Right cardiac atrium (tissue), 1 donor: ENCODE measurements around the genes PAICS and ARL9.

DNA sequence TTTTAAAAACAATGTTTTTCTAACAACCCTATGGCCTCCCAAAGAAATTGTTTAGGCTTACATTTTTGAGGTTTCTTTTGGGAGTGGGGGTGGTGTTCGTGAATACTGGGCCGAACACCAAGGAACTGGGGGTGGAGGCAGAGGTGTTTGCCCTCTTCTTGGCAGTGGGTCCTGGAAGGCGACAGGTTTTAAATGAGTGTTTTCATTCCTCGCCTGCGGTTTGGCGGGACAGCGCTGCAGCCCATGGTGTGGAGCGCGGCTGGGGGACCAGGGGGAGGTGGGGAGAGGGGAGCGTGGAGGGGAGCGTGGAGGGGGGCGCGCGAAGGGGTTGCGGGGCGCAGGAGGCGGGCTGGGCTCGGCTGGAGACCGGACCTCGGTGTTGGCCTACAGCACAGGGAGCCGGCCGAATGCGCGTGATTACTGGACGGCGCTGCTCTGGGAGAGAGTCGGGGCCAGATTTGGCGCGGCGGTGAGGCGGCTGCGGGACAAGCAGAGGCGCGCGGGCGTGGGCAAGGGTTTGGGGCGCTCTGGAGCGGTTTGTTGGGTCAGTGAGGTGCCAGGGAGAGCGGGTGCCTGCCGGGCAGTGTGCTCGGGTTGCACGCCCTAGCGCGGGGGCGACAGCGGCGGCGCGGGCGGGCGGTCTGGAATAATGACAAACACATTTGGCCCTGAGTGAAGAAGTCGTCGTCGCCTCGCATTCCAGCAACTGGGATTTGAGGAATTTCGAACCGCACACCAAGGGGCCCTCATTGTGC, 747 bp downstream of the PDGFRA start:
- PRO-cap = no peak

DNA sequence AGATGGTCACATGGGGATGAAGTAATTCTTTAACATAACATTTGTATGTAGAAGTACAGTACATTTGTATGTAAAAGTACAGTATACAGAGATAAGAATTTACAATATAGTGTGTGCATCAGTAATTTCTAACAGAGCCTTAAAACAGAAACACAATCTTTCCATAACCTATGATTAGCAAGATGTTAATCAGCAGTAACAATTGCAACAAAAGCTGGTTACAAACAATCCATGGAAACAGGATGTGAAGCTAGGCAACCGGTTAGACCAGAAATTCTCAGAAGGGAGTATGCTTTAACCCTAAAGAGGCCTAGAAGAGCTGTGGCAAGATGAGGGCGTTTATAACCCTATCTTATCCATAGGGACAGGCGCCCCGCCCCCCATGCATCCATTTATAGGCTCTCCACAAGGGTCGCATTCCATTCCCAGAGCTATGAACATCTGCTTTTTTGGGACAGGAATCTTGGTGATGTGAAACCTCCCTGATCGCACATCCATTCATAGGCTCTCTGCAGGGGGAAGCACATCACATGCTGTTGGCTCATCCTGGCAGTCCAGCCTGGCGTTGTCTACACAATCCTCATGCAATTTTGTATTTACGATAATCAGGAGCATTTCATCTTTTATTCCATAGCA, 180.3 kb downstream of the PDGFRA start:
- PRO-cap = no peak

DNA sequence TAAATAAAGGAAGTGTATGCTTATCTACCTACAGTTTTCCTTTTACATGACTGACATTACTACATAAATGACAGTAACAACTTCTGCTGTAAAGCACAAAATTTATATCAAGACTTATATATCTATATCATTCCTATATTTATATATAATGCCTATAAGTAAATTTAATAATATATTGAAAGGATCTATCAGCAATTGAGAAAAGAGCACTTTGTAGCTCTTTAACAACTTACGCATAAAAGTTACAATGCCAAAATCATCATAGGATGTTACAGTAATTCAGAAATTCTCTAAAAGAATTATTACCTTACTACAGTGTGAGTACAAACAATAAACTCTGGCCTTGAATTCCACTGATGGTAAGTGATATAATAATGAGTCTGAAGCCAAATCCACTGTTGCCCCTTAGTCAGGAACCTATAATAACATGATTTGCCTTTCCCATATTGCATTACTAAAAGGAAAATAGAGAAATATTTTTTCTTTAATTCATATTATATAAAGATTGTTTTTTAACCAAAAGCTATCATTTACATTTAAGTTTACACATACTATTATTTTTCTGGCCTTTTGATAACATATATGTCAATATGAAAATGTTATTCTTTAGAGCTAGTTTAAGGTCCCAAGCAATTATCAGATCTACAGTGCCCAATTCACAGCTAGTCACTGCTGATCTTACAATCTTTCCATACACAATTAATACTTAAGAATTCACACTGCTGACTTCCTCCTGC, 57.8 kb downstream of the TMEM165 start:
- PRO-cap = no peak

DNA sequence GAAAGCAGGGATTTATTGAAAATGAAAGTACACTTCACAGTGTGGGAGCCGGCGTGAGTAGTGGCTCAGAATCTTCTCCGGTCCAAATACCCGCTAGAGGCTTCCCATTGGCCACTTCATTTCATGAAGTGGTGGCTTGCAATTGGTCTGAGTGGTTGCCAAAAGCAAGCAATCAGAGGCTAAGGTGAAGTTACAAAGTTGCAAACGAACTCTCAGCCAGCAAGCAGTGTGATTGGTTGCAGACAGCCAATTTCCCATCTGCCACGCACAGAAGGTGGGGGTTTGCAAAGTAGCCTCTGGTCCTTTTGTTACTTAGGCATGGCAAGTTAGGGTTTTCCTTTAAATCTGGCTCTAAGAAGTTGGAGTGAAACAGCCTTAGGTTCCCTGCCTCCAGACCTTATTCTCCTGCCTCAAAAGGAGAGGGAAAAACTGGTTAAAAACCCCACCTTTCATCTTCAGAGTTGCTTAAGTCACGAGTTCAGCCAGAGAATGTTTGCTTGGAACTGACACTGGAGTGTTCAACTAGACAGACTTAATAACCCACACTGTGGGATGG, 6.8 kb upstream of the CLOCK start:
- PRO-cap = no peak

DNA sequence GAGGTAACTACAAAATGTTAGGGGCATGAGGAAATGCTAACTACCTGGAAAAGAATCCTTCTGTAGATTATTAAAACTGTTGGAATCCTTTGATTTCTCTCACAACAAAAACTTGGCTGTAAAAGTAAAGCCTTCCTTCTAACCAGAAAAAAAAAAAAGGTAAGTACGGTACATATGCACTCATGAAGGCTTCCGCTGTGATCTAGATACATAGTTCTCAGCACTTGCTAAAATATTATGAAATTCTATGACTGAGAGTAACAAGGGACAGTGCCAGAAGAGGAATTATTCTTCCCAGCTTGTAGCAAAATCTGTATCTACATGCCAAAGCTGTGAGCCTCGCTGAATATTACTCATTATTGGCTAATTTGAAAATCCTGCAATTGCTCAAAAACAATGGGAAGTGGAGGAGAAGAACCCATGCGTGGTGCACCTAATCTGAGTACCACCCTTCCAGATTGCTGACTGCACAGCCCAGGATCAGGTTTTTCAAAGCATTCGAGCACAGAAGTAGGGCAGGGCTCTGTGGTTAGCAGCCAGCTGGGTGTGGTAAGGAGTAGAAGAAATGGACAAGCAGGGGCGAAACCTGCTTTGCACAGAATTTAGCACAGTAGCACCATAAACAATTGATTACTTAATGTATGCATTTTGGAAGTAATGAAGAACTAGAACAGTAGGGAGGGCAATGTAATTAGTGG, 17.3 kb upstream of the PDCL2 start:
- PRO-cap = no peak

- PRO-cap = no peak
Observed at GRCh38 chr4:55619491-55619697, 16.7 kb downstream of the NMU start.

- PRO-cap = no peak
Observed at GRCh38 chr4:56212637-56213180, 163.8 kb downstream of the CRACD start.

DNA sequence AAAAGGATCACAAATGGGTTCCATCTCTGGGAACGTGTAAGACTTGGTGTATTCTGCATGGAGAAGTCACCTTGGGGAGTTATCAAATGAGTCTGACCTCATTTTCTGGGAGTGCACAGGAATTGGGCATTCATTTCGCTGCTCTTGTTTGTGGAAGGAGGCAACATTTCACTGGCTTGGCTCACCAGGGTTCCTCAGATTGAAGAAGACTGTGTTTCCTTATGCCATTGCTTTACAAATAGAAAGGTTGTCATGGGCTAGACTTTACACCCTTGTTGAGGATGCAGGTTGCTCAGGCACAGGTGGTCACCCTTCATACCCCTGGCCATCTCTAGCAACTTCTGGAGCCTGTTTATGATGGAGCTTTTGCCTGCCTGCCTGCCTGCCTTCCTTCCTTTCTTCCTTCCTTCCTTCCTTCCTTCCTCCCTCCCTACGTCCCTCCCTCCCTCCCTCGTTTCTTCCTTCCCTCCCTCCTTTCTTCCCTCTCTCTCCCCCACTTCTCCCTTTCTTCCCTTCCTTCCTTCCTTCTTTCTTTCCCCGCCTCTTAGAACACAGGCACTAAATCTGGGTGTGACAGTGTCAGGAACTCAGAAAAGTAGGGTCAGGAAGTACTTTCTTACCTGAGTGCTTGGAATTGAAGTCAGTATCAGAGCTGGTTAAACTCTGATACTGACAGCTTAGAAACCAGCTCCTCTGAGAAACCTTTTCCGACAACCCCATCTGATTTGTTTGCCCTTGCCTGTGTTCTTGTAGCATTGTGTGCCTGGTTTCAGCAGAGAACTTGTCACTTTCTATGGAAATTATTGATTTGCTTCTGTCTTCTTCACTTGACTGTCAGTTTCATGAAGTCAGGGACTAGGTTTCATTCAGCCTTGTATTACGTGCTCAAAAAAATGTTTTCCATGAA, 114.1 kb downstream of the AASDH start:
- PRO-cap = no peak

- PRO-cap = bidirectional peak, plus-strand start at chr4:56436149, minus-strand start at chr4:56436044
Observed at GRCh38 chr4:56435892-56436586, at the start of gene PAICS. Gene PAICS (plus strand): TSS chr4:56436260.

GRCh38 chr4:56505130-56506039, at the start of gene ARL9:
Gene ARL9 (plus strand): TSS chr4:56505791.
- PRO-cap = no peak

GRCh38 chr4:56655170-56655596, 25.9 kb downstream of the HOPX start:
- PRO-cap = unidirectional peak, plus-strand start at chr4:56655477

GRCh38 chr4:56799605-56800553, 21.6 kb downstream of the SPINK2 start:
- PRO-cap = no peak

DNA sequence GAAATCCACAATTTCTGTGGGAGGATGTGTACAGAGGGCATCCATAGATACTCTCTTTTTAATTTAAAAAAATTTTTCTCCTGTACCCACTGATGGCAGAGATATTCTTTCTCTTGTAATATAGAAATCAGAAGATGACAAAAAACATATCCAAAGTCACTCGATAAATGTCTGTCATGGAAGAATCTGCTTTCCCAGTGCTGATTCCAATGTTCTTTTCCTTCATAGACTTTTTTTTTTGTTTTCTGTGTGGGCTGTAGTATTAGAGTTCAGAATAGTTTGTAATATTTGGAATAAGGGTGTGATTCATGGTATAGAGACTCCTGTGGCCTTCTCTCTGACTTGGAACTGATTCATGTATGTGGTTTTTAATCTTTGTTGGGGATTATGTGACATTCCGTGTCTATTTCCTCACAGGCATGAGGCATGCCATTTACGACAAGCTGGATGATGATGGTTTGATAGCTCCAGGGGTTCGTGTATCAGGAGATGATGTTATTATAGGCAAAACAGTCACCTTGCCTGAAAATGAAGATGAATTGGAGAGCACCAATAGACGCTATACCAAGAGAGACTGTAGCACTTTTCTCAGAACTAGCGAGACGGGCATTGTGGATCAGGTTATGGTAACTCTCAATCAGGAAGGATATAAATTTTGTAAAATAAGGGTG, 44.4 kb downstream of the POLR2B start:
- PRO-cap = no peak

- PRO-cap = no peak
Observed at GRCh38 chr4:57040571-57041061, 61.9 kb downstream of the POLR2B start.

GRCh38 chr4:57049493-57050095, 60.6 kb downstream of the IGFBP7 start:
- PRO-cap = no peak

GRCh38 chr4:57076055-57076738, 34.0 kb downstream of the IGFBP7 start:
- PRO-cap = no peak

DNA sequence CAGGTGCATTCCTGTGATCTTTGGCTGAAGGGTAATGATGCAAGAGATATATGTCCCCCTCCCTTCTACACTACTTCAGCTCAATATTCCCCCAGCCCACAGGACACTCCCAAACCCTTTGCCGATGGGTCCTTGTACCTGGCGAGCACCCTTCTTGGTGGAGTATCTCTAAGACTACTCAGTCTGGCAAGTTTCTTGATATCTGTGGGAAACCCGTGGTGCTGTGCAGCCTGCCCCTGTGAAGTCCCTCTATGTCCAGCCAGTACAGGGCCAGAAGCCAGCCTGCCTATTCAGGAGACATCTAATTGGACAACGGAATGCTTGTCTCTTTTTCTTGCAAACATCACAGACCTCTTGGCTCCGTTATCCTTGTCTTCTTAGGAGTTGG, 3.6 kb upstream of the IGFBP7 start:
- PRO-cap = no peak

DNA sequence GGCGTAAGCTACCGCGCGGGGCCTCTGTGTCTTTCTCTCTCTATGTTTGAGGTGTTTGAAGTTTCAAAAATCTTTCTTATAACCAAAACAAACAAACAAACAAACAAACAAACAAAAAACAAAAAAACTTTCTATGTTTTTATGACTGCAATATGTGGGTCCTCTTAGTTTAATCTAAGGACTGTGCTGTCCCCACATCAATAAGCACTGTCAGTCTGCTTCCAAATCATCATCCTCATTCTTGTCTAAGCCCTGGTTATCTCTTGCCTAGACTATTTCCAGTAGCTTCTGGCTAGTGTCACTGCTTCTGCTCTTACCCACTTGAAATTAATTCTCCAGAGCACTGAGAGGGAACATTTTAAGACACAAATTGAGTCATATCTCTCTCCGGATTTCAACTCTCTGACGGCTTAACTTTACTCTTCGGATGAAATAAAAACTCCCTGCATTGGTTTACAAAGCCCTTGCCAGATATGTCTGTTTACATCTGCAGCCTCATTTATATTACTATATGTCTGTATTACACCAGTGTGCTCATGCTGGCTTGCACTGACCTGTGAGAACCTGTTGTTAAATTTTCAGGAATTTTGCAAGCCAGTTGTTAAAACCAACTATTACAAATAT, 345.8 kb downstream of the ADGRL3 start:
- PRO-cap = no peak

GRCh38 chr4:65668037-65668992, 2.0 kb downstream of the EPHA5 start:
- PRO-cap = unidirectional peak, plus-strand start at chr4:65668534

DNA sequence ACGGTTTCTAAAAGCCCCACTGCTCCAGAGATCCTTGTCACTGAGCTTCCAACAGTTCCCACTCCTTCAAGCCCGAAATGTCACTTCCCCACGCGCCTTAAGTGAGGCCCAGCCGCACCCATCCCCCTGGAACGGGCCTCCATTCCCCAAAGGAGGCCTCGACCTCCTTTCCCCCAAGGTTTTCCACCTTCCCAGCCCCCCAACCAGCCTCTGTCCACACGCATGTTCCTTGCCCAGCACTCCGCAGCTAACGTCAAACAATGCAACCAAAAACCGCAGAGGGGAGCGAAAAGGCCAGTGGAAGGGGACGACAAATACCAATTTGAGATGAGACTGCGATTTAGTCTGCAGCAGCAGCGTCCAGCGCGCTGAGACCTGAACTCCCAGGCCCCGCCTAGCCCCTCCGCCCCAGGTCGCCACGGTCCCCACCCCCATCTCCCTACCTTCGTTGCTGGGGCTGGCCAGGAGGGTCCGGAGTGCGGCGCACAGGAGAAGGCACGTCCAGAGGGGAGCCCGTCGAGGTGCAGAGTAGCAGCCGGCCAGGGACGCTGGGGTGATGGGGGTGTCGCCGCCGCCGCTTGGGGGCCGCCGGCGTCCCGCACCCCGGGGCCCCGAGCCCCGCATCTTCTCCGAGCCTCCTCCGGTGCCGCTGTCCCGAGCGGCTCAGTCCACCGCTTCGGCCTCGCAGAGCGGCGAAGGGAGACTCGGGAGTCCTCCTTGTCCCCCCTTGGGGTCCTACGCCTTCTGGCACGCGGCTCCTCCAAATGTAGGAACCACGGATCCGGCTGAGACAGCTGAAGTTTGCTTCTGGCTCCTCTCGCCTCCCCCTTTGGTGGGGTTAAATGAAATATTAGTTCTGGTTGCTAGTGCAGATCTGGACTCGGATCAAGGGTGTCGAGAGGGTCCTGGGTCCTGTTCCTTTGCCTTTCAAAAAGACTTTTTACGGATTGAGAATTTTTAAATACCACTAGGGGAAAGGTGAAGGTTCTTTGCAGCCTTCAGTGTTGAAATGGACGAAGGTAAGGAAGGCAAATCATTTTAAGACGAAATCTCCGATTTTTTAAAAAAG, 836 bp downstream of the EPHA5 start:
- PRO-cap = no peak